PFSK-1 (cell line): ENCODE measurements around the gene IMPG1.

DNA sequence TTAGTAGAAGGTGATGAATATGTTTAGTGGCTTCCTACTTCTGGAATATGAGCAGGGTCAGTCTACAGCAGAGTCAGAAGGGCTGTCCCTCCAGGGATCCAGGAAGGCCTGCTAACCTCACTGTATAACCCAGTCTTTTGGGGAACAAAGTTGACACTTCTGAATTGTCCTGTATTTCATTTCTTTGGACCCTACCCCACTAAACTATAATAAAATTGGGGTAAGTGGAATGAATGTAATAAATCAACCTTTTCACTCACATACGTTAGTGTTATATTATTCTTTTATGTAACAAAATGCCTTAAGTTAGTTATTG lies 191.0 kb downstream of the CD109 start:
- RRBS: no CpG with 5 or more reads among the region's 1 CpG

DNA sequence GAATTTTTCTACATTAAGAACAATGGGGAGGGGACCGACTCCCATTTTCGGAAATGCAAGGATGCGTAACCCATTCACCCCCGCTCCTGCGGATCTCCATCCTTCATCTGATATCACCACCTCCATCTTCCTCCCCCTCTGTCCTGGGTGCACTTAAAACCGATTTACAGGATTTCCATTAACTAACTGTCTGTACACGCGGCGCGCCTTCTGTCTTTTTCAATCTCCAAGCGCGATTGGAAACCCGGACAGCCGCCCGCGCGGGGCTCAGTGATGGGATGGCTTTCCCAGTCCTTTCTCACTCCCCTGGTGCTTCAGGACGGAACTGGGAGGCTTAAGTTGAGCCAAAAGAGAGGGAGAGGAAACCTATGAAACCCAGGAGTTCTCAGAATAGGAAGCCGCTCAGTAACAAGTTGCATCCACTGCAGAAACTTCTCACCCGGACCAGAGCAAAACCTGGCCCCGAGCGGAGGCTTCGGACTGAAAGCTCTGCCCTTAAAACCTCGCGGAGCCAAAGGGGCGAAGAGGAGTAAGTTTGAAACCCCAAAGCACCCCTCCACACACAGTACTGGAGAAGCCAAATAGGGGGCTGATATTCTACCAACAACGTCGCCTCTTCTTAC lies 667 bp upstream of the COL12A1 start:
- RRBS: no CpG with 5 or more reads among the region's 28 CpGs

DNA sequence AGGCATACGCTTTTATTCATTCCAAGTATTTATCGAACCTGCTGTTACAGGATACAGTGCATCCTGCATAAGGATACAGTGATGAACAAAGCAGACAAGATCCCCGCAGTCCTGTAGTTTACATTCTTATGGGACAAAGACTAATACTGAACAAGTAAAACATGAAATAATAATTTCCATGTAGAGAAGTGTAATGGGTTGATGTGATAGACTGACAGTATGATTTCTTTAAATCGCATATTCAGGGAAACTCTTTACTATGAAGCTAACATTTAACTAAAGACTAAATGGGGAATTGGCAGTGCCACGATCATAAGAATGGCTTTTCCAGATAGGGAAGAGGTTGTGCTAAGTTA lies 40.4 kb downstream of the SENP6 start:
- RRBS: no CpG with 5 or more reads among the region's 5 CpGs

- RRBS: no CpG with 5 or more reads among the region's 3 CpGs
Observed at GRCh38 chr6:75643720-75644329, 42.1 kb downstream of the SENP6 start.

DNA sequence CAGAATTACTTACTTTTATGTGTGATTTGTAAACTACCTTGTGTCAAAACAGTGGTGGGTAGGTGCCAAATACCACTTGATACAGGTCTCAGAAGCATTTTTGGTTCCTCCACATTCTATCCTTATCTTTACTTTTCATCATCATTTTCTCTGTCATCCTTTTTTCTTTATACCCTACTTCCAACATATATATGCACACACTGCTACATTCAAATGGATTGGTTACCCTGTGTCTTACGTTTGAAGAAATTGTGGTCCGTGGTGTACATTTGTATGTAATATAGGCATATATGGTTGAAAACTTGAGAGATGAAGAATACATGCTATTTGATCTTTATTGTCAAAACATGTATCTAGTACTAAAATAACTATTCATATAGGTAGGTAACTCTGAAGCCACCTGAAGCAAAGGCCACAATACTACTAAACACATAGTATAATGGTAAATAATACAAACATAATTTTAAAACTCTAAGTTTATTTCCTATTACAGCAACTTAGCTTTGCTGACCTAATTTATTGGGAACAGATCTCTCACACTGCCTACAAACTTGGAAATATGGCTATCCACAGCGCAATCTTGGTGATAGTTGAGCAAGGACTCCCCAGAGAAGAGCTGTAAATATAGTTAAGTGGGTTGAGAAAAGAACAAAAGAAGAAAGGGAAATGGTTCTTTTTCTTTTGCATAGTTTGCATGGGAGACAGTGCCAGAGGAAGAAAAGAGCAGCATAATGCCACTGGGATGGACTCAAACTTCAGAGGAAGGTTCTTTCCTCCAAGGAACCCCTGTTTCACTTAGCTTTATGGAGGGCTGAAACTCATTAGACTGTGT lies 71.5 kb upstream of the MYO6 start:
- RRBS: no CpG with 5 or more reads among the region's 3 CpGs

GRCh38 chr6:75751377-75752009 lies 2.5 kb downstream of the MYO6 start:
- RRBS: no CpG with 5 or more reads among the region's 2 CpGs

DNA sequence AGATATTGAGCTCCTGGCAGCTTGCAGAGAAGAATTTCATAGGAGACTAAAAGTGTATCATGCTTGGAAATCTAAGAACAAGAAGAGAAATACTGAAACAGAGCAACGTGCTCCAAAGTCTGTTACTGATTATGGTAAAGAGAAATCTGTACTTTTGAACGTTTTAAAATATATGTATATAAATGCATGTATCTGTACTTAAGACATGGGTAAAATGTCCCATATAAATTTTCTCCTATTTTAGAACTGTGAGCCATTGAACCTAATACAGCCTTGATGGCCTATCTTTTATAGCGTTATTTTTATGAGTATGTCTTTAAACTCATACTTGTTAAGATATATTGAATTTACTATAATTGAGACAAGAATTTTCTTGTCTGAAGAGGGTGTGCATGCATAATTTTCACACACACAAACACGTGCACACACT lies 159.5 kb downstream of the MYO6 start:
- RRBS: no CpG with 5 or more reads among the region's 4 CpGs

GRCh38 chr6:75934822-75935858 lies 137.3 kb downstream of the IMPG1 start:
- RRBS: no CpG with 5 or more reads among the region's 42 CpGs

DNA sequence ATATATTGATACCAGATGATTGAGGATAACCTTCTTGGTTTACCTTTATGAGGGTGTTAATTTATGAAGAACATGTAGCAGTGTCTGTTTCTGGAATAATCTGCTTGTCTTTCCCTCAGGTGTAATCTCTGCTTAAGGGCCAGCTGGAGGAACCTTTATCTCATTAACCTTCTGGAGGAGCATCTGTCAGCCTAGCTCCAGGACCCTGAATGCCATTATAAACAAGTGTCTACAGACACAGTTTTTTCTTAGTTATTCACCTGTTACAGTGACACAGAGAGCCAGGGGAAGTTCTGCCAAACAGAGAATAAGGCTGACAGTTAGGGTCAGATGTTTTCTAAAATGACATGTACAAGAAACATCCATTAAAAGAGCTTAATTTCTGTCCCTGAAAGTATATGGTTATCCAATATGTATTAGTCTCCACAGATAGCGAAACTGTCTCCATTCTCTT lies at the start of gene IMPG1:
Gene IMPG1, minus strand, starts transcription at position 86 of the 454 bp plus-strand sequence.
- RRBS: no CpG with 5 or more reads among the region's 1 CpG

DNA sequence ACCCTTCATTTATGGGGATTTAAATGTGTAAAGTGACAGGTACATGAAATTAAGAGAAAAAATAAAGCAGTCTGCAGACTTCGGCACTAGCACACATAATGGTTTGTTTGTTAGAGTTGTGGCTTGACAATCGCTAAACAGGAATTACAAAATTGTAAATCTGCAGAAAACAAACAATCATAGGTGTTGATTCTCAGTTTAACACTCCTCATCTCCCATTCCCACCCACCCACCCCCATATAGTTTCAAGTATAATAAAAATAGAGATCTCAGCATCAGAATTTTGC lies 2.0 kb downstream of the HTR1B start:
- RRBS: no CpG with 5 or more reads among the region's 2 CpGs

DNA sequence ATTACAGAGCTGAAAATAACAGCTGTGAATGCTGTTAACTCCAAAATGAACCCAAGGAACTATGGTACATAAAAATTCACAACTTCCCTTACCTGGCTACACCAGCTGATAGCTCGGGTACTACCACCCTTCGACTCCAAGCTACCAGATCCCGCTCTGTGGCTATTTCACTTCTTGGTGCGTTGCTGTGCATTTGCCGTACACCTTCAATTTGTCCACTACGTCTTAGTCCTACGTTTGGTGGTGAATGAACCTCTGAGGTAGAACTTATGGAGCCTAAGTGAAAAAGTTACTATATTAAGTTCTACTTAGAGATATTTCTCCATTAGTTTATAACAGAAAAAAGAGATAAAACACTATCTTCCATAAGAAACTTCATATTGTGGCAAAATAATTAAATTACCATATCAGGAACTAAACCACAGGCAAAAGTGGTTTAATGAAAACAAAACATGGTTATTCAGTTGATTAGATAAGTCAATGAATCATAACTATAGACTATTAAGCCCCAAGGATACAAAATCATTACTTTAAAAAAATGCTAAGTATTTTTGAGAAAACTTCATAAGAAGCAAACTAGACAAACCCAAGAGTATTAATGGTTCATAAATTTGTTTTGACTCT lies 80.6 kb downstream of the PHIP start:
- RRBS: no CpG with 5 or more reads among the region's 7 CpGs

DNA sequence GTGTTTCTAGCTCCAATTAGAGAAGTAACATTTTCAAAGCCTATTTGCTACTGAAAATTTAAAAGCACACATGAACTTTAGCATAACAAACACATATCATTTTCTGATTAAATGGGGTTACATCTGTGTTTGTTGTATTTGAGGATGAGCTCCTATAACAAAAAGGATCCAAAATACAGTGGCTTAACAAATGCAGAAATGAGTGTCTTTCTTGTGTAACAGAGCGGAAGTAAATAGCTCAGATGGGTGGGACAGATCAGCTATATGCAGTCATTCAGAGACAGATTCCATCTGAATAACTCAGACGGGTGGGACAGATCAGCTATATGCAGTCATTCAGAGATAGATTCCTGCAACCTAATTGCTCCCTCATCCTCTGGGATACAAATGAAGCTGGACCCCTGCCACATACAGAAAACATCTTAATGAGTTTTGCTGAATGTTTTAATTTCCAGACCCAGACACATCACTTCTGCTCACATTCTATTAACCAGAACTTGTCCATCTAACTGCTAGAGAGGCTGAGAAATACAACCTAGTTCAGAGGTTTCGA lies 332.3 kb downstream of the BCKDHB start:
- RRBS: no CpG with 5 or more reads among the region's 3 CpGs

DNA sequence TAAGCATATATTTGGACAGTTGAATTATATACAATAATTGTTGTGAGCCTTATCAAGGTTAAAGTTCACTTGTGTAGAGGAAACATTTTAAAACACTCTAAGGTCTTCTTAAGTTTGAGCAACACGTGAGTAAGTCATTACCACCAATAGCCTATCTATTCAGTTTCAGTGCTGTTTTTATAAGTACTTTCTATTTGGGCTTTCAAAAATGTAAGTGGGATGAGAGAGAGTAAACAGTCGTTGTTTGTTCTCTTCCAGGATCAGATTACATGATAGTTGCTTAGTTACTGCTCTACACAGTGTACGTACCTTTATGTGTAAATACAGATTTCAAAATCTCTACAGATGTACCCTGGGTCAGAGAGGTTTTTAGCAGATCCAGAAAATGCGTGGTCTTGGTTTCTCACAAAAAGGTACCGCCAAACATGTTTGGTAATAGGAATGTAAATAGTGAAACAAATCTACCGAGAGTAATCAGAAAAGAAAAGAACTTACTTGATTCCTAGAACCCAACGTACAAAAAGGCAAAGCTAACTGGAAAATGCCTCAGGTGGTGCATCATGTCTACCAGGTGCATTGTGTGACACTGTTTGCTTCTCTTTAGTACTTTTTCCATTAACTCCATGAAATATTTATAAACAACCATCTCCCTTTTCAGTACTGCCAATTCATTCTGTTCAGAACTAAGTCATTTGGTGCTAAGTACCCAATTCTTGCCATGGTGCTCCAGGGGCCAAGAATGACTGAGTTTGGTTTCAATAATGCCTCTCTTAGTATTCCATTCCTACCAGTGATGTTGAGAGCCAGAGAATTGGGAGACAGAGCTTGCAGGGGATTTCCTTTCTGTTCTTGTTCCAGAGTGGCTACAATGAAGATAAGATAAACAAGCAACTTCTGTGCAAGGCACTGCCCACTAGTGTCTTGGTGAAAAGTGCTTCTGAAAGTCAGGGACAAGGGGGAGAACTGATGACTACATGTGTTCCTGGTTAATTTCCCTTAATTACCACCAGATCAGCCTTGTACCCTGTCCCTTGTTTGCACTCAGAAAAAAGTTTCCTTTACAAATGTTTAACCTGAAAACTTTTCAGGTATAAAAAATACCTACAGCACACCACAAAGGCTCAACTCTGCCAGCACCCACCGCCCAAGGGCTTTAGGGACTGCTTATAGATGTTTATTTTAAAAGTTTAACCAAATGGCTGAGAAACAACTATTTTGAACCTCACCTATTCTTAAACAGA lies 421.4 kb downstream of the BCKDHB start:
- RRBS: no CpG with 5 or more reads among the region's 8 CpGs

DNA sequence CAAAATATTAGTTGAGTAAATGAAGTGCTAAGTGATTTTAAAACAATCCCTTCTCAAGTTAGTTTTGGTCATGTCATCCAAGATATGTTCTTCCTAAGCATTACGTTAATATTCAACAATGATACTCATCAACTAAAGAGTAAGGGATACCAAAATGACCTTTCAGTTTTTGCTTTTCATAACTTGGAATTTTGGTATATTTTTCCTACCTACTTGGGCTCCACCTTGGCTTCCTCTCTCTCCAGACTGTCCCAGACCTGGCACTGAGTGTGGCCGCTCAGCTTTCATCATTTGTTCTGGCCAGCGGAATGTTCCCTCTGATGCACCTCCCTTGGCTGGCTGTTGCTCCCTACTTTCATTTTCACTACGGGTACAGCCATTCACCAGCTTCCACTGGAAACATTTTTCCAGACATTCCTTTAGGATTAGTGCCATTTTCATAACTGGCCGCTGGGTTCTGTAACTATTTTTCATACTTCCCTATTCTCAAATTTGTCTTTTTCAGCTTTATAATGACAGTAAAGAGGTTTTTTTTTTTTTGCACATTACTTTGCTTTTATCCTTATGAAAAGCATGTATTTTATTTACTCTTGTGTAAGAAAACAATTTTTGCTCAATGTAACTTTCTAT lies 487.4 kb downstream of the TENT5A start:
- RRBS: no CpG with 5 or more reads among the region's 5 CpGs

- RRBS: no CpG with 5 or more reads among the region's 2 CpGs
Observed at GRCh38 chr6:81487317-81487862, 265.1 kb downstream of the TENT5A start.

DNA sequence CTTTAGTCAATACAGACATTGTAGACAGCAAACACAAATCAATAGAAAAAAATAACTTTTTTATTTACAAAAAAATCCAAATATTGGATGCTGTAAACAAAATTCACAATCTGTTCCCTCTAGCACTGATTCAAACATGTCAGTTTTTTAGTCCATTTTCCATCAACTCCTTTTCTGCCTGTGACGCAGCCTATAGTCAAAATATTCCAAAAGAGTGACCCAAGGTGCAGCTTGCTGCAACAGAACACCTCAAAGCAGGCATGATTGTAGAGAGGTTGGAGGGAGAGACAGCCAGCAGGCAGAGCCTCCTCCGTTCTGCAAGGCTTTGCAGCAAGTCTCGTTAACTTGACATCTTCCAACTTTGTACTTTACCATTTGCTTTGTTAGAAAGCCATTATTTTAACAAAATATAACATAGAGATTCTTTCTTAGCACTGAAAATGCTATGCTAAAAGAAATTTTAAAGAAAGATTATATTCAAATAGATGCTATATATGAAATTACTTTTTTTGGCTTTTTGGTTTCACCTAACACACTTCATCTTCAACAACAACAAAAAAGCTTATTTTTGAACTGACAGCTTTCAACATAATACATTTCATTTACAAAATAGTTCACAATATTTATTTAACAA lies 6.7 kb downstream of the TENT5A start:
- RRBS: no CpG with 5 or more reads among the region's 3 CpGs

GRCh38 chr6:81753596-81754362 lies 1.3 kb upstream of the TENT5A start:
- RRBS: 1% methylated on average over 8 of the region's 39 CpGs

DNA sequence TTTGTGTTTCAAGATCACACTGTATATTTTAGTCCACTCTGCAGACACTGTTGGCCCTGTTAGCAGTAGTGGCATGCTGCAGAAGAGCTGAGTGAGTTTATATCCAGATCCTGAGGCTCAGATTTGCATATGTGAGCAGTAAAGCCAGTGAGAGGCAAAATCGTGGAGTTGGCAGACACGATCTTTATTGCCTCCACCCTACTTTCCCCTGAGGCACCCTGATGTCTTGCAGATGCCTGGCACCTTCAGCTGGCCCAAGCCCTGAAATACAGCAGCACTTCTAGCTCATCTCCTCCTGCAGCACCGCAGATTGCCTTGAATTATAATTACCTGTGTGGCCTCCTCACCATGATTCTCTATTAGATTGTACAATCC lies 158.0 kb upstream of the TENT5A start:
- RRBS: no CpG with 5 or more reads among the region's 3 CpGs

- RRBS: no CpG with 5 or more reads among the region's 3 CpGs
Observed at GRCh38 chr6:82033748-82034121, 213.8 kb downstream of the IBTK start.